Neural crest cell (in vitro differentiated cells): ENCODE measurements around a stretch of chr15.

- PRO-cap: no peak
Measured at GRCh38 chr15:85388082-85388372, 7.6 kb downstream of the AKAP13 start.

GRCh38 chr15:85412667-85413454 lies 32.5 kb downstream of the AKAP13 start:
- PRO-cap: no peak

DNA sequence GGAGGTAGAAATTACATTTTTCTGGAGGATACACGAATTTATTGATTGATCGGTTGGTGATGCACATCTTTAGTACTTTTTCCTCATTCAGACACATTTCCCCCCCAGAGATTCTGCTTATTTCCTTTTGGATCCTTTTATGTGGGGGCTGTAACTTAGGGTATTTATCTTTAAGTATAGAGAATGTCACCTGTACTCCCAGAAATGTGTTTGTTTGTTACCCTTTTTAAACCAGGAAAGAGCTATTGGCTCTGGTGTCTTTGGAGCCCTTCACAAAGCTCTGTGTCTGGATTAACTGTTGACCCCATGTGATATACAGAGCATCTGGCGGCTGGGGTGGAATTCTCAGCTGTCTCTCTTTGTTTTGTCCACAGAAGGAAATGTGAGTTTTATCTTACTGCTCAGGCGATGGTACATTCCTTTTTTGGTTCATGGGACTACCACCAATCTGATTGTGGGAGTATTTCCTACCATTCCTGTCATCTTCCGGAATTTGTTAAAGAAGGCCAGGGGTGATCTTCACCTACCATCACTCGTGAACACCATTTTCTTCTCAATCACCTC lies 120.3 kb downstream of the AKAP13 start:
- PRO-cap: no peak

DNA sequence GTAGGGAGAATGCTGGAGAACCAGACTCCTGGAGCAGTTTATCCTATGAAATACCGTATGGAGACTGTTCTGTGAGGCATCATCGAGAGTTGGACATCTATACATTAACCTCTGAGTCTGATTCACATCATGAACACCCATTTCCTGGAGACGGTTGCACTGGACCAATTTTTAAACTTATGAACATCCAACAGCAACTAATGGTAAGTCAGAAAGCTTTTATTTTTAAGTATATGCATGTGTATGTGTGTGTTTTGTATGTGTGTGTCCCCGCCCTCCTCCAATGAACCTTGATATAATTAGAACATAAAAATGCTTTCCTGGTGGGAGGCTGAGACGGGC lies 194.7 kb downstream of the AKAP13 start:
- PRO-cap: no peak

DNA sequence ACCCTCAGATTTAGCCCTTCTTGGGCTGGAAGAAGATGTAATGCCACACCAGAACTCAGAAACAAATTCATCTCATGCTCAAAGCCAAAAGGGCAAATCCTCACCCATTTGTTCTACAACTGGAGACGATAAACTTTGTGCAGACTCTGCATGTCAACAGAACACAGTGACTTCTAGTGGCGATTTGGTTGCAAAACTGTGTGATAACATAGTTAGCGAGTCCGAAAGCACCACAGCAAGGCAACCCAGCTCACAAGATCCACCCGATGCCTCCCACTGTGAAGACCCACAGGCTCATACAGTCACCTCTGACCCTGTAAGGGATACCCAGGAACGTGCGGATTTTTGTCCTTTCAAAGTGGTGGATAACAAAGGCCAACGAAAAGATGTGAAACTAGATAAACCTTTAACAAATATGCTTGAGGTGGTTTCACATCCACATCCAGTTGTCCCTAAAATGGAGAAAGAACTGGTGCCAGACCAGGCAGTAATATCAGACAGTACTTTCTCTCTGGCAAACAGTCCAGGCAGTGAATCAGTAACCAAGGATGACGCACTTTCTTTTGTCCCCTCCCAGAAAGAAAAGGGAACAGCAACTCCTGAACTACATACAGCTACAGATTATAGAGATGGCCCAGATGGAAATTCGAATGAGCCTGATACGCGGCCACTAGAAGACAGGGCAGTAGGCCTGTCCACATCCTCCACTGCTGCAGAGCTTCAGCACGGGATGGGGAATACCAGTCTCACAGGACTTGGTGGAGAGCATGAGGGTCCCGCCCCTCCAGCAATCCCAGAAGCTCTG lies 199.7 kb downstream of the AKAP13 start:
- PRO-cap: no peak

DNA sequence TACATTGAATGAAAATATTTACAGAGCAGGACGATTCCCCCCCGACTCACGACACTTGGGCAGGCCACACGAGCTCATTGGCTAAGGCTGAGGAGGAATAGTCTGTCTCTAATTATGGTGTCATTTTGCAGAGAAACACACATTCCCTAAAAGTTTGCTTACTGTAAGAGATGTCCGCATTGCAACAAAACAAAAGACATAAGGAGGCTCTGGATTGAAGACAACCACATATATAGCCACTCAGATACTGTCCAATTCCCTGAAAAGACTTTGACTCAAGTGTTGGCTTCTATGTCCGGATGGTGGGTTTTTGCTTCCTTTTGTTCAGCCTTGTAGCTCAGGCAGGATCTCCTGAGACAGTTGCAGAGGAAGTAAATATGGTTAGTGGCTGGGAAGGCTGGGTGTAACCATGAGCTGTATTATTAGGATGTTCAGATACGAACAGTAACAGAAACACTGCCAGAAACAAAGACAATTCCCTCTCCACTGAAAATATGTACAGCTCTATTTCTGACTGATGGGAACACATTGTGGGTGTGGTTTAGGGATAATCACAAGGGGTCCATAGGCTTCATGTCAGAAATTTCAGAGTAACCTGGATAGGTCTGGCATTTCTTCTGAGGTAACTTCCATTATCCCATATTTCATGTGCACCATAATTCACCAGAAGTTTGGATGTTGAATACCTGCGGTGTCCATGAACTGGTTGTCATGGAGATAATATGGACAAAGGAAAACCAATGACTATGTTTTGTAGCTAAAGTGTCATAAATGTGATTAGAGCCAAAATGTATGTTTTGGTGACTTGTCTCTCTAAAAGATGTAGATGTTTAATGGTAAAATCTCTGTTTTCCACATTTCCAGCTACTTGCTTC lies 170.2 kb downstream of the KLHL25 start:
- PRO-cap: no peak

- PRO-cap: no peak
Measured at GRCh38 chr15:85664502-85664750, 130.3 kb downstream of the KLHL25 start.

DNA sequence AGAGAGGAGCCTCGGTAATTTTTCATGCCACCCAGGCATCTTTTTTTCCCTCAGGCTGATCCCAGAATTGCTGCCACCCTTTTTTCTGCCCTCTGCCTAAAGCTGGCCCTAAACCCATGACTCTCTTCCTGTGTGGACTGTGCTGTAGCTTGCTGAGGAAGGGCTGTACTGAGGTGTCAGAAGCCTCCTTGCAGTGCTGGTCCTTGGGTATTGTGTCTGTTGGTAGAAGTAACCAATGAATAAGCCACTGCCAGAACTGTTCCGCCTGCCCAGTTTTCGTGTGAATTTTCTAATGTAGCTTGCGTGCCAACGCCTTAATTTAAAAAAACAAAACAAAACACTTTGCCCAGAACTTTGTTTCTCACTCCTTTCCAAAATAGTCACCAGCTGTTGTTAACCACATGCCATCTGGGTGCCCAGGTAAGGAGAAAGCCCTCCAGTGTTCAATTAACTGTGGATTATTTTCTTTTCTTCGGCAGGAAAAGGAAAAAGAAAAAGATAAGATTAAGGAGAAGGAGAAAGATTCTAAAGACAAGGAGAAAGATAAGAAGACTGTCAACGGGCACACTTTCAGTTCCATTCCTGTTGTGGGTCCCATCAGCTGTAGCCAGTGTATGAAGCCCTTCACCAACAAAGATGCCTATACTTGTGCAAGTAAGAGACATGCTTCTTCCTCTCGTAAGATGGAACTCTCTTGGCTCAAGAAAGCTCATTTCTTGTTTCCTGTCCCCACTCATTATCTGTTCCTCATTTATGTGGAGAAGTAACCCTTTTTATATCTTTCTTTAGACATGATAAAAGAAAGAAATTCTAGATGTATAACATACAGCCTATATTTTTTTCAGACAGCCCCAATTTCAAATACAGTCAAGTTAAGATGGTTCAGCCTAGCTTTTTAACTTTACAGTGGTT lies 101.7 kb downstream of the KLHL25 start:
- PRO-cap: no peak

DNA sequence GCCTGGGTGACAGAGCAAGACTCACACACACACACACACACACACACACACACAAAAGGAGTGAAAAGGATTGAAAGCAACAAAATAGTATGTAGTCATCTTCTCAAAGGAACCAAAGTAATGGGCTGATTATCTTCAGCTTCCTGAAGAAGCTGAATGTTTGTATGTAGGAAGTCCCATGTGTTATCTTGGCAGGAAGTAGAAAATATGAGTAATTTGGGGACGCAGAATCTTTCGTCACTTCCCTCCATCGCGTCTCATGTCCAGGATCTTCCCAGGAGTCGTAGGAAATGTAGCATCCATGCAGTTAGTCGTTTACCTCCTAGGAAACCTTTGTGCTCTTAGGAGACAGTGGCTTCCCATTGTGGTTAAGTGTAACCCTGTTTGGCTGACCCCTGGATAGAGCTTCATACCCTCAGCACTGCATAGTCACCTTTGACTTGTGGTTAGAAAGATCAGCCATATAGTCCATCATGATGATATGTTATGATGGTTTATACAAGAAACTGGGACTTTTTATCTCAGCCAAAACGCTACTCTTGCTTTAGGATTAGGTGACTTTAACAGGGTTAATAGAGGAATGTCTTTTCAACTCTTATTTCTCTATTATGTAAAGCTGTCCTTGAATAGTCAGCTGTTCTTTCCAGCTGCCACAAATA lies 92.4 kb downstream of the KLHL25 start:
- PRO-cap: unidirectional peak, minus-strand start at position 386 of the sequence

- PRO-cap: no peak
Measured at GRCh38 chr15:85708340-85708616, 86.4 kb downstream of the KLHL25 start.

DNA sequence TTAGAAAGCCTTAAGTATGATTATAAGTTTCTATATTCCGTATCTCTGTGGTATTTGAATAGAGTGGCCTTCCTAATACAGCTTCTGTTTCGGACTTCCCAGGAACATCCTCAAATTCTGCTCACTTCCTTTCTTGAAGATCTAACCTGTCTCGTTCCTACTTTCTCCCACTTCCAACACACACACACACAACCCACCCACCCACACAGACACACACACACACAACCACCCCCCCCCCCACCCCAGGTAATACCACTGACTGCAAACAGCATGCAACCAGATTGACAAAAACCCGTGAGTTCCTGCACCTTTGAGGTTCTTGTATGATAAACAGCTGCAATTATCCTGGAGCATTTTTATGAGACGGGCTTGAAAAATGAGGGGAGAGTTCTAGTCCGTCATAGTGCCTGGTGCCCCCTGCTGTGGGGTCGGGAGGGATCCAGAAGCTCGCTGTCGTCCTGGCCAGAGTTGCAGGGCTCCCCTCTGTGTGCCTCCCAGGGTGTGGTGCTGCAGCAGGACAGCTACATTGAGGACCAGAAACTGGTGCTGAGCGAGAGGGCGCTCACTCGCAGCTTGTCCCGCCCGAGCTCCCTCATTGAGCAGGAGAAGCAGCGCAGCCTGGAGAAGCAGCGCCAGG lies 54.1 kb downstream of the KLHL25 start:
- PRO-cap: no peak

- PRO-cap: no peak
Measured at GRCh38 chr15:85743456-85744271, 51.1 kb downstream of the KLHL25 start.

DNA sequence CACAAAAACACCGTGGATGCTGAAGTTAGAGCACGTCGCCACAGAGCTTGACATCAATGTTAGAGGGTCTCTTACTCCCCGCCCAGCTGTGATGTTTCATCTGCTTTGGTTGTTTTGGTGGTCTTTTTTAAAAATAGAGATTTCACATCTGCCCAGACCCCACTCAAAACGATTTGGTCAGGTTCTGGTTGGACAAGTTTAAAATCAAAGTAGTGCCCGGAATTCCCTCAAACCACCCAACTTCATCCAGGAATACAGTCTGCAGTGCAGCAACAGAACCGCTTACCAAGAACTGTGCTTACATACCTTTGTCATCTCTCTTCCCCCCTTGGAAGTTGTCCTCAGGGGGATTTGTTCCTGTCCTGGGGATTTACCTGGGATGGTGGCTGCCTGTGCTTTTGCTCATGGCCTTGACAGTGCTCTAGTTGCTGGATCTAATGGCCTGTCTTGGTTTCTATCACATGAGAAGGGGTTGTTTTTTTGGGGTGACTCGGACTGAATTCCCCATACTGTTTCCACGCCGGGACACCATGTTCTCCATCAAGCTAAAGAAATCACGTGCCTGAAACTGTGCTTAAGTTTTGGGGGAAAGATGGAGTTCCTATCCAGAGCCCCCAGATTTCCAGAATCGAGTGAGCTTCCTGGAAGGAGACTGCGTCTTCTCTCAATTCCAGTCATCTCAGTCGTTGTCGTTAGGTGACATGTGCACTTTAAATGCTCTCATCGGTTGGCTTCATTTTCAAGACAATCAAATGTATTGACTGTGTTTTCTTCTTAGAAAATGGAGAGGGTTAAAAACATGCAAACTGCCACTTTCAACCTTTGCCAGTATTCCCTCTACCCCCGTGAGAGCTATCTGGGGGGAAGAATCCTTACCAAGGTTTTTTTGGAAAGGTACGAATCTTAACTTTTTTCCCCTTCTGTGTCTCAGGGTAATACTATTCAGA lies 47.5 kb downstream of the KLHL25 start:
- PRO-cap: no peak

DNA sequence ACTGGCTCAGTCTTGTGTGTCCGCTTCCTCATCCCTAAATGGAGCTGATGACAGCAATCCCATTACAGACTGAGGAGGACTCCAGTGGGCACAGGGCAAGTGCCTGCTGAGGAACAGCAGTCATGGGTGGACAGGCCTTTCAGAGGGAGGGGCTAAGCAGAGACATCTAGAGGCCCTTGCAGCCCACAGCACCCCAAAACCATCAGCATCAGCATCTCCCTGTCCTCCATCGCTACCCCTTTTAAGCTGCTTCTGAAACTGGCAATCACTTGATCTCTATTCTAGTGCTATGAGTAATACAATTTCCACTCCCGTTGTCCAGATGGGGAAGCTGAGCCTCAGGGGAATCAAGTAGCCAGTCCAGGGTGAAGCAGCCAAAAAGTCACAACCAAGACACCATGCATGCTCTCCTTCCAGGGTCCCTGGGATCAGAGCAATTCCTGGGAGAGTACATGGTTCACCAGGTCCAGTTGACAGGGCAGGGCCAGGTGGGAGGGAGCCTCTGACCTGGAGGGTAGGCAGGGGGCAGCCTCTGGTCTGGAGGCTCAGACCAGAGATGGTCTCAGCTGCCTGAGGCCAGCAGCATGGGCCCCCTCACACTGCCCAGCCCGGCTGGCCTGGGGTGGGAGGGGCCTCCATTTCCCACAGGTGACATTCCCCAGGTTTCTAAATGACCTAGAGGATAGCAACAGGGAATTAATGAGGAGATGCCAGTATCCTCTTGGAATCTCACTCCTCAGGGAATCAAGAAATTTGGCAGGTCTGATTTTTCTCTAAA lies 30.0 kb downstream of the KLHL25 start:
- PRO-cap: no peak

DNA sequence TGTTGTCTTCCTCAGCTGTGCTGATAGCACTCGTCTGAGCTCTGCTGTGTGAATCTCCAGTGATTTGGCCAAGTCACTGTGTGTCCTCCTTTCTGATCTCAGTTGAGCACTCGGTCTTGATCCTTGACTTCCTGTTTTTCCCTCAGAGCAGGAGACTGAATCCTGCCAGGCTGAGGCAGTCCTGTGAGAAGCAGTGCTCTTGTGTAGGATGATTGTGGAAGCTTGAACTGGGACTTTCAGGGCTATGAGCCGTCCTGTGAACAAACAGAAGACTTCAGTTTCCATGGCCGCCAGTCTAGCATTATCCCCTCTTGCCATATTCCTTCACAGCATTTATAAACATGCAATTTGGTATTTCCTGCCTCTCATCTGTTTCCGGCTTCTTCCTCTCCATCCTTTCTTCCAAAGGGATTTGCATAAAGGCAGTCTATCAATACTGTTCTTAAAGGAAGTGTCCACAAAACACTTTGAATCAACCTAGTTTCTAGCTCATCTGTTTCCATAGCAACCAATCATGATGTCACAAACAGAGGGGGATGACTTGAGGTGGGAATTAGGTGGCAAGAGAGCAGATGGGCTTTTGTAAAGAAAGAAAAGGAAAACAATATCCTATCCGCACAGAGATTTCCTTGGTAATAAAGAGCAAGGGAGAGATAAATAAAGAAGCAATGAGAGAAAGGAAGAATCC lies 237.2 kb downstream of the AGBL1 start:
- PRO-cap: no peak

DNA sequence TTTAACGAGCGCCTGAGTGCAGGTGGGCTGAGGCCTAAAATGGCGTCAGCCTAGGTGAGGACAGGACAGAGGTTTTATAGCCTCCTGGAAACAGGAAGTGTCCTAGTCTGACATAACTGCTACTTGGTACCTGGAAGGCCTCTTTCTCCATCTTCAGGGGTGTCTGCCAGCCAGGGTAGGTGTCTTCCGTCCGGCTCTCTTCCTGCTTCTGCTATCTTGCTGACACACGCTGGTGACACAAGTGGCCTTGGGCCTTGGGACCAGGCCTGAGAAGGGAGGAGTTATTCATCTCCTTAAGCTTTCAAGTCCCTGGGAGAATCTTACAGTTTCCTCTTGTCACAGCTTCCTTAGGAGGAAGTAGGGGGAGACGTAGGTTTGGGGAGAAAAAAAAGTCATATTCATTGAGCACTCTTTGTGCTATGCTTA lies 551.3 kb downstream of the AGBL1 start:
- PRO-cap: no peak

GRCh38 chr15:87463672-87463941 lies 792.9 kb downstream of the NTRK3 start:
- PRO-cap: unidirectional peak, plus-strand start at chr15:87463732

DNA sequence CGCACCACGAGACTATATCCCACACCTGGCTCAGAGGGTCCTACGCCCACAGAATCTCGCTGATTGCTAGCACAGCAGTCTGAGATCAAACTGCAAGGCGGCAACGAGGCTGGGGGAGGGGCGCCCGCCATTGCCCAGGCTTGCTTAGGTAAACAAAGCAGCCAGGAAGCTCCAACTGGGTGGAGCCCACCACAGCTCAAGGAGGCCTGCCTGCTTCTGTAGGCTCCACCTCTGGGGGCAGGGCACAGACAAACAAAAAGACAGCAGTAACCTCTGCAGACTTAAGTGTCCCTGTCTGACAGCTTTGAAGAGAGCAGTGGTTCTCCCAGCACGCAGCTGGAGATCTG lies 746.4 kb downstream of the NTRK3 start:
- PRO-cap: unidirectional peak, minus-strand start at position 122 of the sequence

GRCh38 chr15:87902967-87903559 lies 353.5 kb downstream of the NTRK3 start:
- PRO-cap: no peak

DNA sequence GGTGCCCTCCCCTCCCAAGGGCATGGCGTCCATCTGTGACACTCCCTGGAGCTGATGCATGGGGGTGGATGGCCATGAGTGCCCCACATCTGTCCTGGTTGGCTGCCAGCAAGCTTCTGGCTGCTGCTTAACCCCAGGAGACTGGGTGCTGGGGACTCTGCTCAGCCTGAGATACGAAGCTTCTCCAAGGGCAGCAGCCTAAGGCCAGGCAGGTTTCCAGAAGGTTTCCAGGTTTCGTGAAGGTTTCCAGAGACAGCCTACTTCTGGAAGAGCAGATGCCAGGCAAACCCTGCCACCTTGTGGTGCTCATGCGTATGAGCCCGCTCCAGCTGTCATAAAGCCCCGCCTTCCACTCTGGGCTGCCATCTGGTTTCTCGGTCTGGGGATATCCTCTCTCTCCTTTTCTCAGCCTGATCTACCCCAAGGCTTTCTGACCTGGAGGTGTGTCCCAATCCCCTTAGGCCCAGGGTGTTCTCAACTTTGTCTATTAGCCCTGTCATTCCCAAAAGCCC lies 12.2 kb downstream of the MRPL46 start:
- PRO-cap: no peak